Trachea (tissue), 1 donor: ENCODE measurements around the genes STMND1 and DEK.

DNA sequence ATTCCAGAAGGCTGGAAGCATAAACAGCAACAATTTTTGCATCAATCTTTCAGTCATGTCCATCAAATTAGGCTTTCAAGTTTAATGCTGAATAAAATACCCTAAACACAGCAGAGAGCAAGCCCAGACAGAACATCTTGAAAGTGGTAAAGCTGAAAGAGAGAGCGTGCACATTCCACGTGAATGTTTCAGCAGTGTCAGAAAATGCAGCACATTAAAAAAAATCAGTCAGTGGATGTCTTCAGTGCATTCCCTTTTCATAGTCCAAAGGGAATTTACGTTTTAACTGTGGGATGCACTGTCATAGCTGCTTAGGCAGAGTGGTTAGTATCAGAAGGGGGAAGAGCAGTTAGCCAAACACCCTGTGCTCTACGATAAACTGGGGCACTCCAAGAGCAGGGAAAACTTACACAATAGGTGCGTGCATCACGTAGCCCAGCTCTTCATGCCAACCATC, 116.1 kb upstream of the STMND1 start:
- PRO-cap = no peak

GRCh38 chr6:17101188-17102570, at the start of gene STMND1:
Gene STMND1, plus strand, starts transcription at chr6:17102050.
- PRO-cap = no peak

GRCh38 chr6:17278652-17279086, 2.5 kb upstream of the RBM24 start:
- PRO-cap = no peak

DNA sequence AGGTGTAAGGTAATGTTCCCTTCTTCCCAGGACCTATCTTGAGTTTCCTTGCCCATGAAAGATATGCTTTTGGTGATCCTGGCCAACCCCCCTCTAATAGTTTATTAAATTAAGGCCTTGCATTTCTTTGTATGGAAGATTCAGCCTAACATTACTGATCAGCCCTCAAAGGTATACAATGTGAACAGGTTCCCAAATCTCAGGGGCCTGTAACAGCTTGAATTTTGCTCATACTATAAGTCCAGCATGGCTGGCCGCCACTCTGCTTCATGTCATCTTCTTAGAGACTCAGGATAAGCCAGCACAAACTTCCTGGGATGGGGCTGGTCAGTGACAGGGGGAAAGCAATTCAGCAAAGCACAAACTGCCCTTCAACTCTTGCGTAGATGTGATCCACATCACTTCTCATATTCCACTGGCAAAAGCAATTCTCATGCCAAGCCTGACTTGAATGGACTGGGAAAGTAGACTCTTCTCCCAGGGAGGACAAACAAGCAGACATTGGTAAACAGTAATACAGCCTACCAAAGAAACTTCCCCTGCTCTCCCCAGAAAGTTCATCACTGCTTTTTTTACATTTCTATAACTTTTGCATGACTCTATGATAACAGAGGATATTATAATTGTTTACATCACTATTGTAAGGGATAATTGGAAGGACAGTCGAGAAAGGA, 37.2 kb downstream of the RBM24 start:
- PRO-cap = no peak

GRCh38 chr6:17473540-17474121, 80.2 kb downstream of the CAP2 start:
- PRO-cap = no peak

GRCh38 chr6:17628604-17629636, 28.8 kb downstream of the FAM8A1 start:
- PRO-cap = no peak

DNA sequence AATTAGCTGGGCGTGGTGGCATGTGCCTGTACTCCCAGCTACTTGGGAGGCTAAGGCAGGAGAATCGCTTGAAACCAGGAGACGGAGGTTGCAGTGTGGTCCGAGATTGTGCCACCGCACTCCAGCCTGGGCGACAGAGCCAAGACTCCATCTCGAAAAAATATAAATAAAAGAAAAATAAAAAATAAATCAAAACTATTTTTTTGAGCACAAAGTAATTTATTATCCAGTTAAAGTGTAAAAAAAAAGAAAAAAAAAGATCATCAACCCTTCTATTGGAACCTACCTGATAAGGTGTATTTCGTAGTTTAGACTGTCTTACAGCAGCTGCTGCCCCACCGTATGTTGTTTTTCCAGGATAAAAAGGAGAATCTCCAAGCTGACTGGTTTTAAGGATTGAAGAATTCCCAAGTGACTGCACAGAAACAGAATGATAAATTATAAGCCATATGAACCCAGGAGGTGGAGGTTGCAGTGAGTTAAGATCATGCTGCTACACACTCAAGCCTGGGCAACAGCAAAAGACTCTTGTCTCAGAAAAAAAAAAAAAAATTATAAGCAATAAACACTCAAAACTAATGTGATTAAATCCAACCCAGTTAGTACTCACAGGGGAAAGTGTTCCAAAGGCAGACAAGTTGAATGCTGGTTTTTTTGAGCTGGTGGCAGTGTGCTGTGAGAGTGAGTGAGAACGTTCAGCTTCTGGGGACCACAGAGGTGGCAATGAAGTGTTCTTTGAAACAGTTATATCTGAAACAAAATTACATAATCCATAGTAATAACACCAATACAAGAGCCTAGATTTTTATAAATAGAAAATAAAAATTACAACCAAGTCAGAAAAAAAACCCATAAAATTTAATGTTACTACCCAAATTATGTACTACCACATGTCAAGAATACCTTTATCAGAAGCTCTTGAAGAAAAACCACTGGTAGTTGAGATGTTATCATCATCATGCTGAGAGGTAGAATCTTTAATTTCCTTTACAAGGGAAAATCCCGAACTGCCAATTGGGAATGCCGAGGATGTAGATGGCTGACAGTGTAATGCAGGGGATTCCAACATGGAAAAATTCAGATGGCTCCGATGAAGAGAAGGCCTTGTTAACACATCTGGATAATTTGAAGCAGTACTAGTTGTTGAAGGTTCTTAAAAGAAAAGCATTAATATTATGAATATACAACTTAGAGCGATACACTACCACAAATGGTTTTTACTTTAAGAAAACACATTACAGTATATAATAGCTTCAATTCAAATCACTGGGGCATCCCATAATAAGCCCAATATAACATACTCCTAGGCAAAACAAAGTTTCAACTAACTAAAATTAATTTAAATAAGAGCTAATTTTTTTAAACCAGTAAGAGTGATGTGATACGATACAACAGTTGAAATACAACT, 31.6 kb downstream of the NUP153 start:
- PRO-cap = no peak

DNA sequence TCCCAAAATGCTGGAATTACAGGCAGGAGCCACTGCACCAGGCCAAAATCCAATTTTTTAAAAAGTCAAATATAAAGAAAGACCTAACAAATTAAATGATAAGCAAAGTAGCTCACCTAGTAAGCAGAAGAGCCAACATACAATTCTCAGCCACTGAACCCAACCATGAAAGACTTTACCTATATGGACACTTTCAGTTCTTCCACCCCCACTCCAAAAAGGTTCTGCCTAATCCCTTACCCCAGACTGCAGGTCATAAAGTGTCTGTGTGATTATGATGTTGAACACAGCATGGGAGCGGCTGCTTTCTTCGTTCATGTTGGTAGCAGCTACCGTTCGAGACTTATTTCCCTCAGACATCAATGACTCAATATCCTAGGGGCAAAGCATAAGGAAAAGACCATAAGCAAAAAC, 137.3 kb downstream of the KIF13A start:
- PRO-cap = no peak

GRCh38 chr6:17962349-17962719, 25.1 kb downstream of the KIF13A start:
- PRO-cap = no peak

DNA sequence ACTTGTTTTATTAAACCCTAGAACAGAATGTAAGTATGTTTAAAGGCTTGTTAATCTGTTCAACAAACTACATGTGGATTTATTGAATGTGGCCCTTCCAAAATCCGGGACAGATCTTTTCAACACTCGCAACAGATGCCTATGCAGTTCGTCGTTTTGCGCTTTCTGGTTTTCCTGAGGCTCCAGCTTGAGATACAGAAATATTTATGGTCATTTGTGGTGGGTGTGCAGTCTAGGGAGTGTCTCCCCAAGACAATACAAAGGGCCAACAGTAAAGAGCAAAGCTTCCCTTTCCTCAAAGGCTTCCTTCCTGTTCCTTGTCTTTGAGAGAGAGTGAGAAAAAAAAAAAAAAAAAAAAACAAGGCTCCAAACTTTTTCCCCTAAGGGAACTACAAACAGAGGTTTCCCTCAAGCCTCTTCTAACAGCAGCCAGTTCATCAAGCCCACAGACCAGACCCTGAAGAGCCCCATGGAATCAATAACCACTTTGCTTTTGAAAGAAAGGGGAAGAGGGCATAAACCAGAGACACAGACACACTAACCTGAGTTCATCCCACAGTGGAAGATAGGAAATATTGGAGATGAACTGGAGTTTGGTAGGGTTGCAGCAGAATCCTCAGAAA, 14.8 kb downstream of the KIF13A start:
- PRO-cap = no peak

GRCh38 chr6:18034698-18035234, 47.3 kb upstream of the KIF13A start:
- PRO-cap = no peak

DNA sequence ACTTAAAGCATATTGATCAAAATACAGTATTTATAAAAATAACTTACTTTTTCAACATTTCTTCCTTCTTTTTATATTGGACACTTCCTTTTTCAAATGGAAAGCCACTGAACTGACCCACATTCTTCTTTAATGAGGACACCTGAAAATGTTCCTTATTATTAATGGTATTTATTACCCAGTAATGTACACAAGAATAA, 8.1 kb downstream of the DEK start:
- PRO-cap = no peak

- PRO-cap = no peak
Measured at GRCh38 chr6:18260158-18260770, 4.1 kb downstream of the DEK start.

DNA sequence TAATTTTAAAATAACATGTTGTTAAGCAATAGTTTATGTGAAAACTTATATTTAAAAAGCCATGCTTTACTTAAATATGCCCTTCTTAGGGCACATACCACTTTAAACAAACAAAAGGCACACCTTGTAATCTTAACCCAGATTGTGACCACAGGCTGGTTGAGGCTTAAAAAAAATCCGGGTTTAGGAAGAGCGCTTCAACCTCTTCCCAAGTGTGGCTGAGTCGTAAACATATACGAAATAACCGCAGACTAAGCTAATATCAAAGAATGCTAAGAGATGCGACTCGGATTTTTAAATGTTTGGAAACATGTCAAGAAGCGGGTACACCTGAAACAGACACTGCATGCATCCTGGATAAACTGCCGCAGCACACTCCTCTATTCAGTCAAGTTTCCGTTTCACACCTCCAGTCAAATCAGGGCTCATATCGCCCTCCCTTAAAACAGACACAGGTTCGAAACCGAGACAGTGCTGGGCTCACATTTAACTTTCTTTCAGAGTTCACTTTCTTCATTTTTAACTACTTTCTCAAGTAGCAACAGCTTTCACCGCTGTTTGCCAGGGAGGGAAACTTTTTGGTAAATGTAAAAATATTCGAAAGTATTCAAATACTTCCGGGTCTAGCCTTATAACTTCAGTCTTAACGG, 1.4 kb downstream of the DEK start:
- PRO-cap = no peak

GRCh38 chr6:18263415-18263776, 934 bp downstream of the DEK start:
- PRO-cap = no peak

GRCh38 chr6:18263777-18264082, 600 bp downstream of the DEK start:
- PRO-cap = no peak

GRCh38 chr6:18264083-18265238, at the start of gene DEK:
Gene DEK, minus strand, starts transcription at chr6:18264530.
- PRO-cap = bidirectional peak, plus-strand start at chr6:18264684, minus-strand start at chr6:18264524; bidirectional peak, plus-strand start at chr6:18264892, minus-strand start at chr6:18264730

GRCh38 chr6:18277124-18277589, 12.8 kb upstream of the DEK start:
- PRO-cap = no peak

- PRO-cap = no peak
Measured at GRCh38 chr6:18341045-18341560, 46.0 kb upstream of the RNF144B start.

GRCh38 chr6:18359421-18359861, 27.7 kb upstream of the RNF144B start:
- PRO-cap = no peak